SK-MEL-5 (cell line): ENCODE data around the gene ARID1B.

DNA sequence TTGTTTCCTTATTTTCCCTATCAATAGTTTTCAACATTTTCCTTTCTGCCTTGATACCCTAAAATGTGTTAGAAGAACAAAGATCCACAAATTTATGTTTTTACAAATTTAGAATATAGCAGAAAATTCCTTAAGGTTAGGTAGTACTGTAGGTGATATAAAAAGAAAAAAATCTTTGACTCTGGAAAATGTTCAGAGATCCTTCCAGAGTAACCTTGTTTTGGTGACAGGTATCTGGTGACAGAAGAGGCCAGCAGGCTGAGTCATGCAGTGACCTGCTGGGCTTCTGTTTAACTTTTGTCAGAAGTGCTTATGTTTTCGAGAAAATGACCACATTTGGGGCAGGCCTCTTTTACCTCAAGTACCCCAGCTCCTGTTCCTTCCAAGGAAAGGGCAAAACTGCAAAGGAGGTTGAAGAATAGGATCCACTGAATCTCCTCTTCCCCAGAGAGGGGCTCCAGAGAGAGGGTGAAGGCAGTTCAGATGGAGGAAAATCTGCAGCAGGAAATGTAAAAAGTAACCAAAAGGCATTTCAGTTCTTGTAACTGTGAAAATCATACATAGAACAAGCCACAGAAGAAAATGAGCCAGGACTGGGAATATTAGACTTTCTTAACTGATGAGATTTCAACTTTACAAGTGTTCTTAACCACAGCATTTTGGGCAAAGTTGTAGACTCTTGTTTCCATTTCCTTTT is 10.4 kb upstream of the CLDN20 start:
RAMPAGE:
- cytosol, long total RNA: no peak
- long total RNA: no peak
- nucleus, long total RNA: no peak

RAMPAGE:
- cytosol, long total RNA: no peak
- long total RNA: no peak
- nucleus, long total RNA: no peak
Observed at GRCh38 chr6:155268094-155268582, 4.3 kb downstream of the CLDN20 start.

DNA sequence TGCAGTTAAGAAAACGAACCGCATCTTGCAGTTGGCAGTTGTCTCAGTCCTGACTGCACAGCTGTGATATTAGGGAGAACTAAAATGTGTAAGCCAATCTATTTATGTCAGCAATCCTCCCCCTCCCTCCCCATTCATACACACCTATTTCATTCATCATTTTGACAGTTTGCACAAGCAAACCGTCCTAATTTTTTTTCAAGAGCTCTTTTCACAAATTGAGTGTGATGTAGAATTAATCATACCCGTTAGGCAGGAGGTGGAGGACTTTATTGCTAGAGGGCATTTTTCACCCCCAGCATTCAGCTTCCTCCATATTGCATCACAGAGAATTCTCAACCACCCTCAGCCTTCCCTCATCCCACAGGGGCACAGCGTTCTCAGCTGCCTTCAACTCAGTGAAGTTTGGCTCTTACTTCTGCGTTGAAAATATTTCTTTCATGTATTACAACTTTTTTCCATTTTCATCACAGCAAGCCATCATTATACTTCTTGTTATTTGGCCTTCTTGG is 37.5 kb downstream of the NOX3 start:
RAMPAGE:
- cytosol, long total RNA: no peak
- long total RNA: no peak
- nucleus, long total RNA: no peak

RAMPAGE:
- cytosol, long total RNA: no peak
- long total RNA: no peak
- nucleus, long total RNA: no peak
Observed at GRCh38 chr6:155418545-155418862, 37.1 kb downstream of the NOX3 start.

DNA sequence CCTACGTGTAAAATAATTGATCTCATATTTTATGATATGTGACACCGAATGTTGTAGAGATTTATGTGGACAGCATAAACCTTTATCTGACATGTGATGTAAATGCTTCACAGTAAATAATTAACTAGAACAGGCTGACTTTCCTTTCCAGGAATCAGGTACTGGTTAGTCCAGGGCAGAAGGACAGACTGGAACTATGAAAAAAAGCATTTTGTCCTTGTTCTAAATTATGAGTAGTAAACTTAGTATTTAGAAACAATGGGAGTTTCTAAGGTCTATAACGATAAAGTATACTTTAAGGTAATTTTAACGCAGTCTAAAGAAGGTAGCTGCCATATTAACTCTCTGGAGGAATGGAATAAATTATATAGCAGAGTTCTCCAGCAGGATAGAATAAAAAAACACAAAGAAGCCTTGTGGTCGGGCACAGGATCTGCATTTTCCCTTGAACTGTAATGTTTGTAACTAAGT is 238.6 kb upstream of the NOX3 start:
RAMPAGE:
- cytosol, long total RNA: no peak
- long total RNA: no peak
- nucleus, long total RNA: no peak

DNA sequence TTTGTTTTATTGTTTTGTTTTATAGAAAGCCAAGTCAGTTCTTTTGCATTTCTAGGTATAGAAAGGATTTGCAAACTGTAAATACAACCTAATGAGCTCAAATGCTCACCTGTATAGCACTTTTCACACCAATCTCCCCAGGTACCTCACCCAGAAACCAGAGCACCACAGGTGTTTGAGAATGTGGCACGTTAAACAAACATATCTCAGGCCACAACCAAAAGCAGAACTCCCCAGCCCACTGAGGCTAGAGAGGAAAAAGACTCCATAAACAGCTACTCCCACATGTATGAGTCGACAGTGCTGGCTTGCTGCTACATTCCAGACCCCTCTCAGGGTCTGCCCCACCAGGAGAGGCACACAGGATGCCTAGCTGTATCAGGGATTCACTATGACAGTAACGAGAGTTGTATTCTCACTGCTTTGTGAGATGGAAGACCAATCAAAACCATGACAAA is 242.6 kb upstream of the ARID1B start:
RAMPAGE:
- cytosol, long total RNA: no peak
- long total RNA: no peak
- nucleus, long total RNA: no peak

DNA sequence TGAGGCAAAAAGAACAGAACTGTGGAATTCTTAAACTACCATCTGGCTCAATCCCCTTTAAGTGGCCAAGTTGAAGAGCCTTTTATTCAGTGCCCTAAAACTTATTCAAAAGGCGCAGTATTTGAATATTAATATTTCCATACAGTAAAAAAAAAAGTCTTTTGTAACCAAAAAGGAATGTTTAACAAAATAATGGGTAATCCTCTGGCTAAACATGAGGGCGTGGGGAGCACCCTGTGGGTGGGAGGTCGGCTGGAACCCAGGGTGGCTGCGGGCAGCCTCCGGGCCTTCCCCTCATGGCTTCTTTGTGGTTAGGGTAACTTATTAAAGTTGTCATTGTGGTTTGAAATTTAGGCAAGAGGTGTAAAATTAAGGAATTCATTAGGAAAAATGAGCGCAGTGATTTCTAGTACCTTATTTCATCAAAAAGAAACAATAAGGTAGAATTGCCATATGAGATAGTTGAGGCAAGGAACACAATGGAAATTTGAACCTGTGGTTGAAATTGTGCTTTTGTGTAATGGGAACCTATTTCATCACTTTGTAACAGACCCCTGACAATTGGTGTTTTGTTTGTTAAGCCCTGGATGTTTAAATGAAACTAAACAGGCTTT is 2.7 kb upstream of the ARID1B start:
RAMPAGE:
- cytosol, long total RNA: no peak
- long total RNA: no peak
- nucleus, long total RNA: no peak

GRCh38 chr6:156777175-156778174 is at the start of gene ARID1B:
Gene ARID1B (plus strand): TSS chr6:156777378.
RAMPAGE:
- cytosol, long total RNA: no peak
- long total RNA: no peak
- nucleus, long total RNA: start-site peak on the plus strand at chr6:156777313-156778094, 21 and 27 reads in 2 replicates

DNA sequence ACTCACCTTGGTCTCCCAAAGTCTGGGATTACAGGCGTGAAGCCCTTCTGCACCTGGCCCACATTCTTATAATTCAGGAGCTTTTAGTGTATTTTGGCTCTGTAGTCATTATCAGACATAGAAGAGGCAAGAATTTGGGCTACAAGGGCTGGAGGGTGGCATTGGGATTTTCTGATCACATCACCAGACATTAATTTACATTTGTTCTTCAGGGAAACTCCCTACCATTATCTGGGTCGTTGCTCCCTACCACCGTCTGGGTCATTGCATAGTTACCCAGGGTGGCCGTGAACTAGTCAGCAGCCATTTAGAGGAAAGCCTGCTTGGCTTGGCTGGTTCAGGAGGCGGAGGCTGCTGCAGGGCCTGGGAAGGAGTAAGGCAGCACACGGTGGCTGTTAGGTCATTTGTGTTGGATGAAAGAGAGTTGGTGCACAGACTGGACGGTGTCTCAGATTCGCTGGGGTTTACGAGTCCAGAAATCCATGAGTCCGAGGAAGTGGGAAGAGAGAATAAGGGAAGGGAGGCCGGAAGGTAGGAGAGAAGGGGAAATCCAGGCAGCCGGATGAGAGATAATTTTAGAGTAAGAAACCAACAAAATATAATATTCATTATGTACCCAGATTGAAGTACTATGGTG is 17.8 kb downstream of the ARID1B start:
RAMPAGE:
- cytosol, long total RNA: no peak
- long total RNA: no peak
- nucleus, long total RNA: no peak

RAMPAGE:
- cytosol, long total RNA: no peak
- long total RNA: no peak
- nucleus, long total RNA: no peak
Observed at GRCh38 chr6:156795769-156796354, 18.7 kb downstream of the ARID1B start.

DNA sequence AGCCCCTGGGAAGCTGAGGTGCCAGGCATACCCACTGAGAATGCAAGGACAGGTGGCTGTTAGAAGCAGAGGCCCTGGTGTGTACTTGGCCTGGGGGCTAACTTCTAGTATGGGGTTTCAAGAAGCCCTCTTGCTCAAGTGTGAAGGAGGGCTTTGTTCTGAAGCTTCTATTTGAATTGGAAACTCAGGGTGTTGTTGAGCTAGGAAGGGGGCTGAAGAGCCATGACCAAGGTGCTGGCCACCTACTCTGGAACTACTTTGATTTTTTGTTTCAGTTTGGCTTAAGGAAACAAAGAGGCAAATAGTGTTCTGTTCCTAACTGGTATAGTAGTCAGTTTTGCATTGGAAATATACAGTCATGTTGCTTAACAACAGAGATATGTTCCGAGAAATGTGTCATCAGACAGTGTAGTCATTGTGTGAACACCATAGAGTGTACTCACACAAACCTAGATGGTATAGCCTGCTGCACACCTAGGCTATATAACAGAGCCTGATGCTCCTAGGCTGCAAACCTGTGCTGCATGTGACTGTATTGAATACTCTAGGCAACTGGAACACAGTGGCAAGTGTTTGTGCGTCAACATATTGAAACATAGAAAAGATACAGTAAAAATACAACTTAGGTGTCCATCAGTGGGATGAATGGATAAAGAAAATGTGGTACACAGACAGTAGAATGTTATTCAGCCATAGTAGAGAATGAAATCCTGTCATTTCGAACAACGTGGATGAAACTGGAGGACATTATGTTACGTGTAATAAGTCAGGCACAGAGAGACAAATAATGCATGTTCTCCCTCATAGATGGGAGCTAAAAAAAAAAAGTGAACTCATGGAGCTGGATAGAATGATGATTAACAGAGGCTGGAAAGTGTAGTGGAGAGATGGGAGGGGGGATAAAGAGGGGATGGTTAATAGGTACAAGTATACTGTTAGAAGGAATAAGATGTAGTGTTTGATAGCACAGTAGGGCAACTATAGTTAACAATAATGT is 80.5 kb downstream of the ARID1B start:
RAMPAGE:
- cytosol, long total RNA: no peak
- long total RNA: no peak
- nucleus, long total RNA: no peak

RAMPAGE:
- cytosol, long total RNA: no peak
- long total RNA: no peak
- nucleus, long total RNA: no peak
Observed at GRCh38 chr6:156861484-156862610, 84.7 kb downstream of the ARID1B start.

DNA sequence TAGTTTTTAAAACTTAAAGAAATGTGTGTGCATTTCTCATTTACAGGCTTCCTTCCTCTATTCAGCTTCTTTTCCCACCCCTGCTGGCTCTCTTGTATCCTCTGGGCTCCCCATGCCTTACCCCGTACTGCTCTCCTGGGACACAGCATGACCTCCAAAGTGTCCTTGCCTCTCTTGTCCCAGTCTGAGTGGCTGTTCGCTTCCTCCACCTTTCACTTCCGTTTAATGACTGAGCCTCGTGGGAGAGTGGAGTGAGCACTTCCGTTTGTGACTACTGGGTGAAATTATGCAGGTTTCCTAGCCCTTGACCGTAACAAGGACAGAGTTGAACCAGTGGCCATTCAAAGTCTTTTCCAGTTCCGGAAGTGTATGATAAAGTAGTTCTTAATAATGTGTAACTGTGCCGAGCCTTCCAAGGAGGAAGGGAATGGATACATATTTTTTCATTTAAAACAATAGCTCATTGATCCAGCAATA is 109.2 kb downstream of the ARID1B start:
RAMPAGE:
- cytosol, long total RNA: no peak
- long total RNA: no peak
- nucleus, long total RNA: no peak

DNA sequence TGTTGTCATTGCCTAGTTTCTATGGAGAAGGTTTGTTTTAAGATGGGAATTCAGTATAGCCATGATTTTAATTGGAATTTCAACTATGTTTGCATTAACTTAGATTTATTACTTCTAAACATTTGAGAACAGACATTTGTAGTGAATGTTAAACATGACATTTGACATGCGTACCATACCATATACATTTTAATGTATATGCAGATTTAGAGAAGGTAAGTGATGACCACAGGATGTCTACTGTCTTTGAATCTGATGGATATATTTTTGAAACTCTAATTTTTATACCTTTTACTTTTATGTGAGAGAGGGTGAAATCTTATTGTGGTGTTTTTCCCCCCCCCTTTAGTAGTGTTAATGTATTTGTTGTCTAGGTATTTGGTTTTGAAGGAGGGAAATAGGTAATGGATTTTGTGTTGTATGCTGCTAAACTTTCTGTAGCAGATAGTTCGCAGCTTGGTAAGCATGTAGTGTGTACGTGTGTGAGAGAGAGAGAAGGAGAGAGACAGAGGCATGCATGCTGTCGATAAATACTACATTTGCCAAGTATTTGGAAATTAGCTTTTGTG is 159.6 kb downstream of the ARID1B start:
RAMPAGE:
- cytosol, long total RNA: no peak
- long total RNA: no peak
- nucleus, long total RNA: no peak

DNA sequence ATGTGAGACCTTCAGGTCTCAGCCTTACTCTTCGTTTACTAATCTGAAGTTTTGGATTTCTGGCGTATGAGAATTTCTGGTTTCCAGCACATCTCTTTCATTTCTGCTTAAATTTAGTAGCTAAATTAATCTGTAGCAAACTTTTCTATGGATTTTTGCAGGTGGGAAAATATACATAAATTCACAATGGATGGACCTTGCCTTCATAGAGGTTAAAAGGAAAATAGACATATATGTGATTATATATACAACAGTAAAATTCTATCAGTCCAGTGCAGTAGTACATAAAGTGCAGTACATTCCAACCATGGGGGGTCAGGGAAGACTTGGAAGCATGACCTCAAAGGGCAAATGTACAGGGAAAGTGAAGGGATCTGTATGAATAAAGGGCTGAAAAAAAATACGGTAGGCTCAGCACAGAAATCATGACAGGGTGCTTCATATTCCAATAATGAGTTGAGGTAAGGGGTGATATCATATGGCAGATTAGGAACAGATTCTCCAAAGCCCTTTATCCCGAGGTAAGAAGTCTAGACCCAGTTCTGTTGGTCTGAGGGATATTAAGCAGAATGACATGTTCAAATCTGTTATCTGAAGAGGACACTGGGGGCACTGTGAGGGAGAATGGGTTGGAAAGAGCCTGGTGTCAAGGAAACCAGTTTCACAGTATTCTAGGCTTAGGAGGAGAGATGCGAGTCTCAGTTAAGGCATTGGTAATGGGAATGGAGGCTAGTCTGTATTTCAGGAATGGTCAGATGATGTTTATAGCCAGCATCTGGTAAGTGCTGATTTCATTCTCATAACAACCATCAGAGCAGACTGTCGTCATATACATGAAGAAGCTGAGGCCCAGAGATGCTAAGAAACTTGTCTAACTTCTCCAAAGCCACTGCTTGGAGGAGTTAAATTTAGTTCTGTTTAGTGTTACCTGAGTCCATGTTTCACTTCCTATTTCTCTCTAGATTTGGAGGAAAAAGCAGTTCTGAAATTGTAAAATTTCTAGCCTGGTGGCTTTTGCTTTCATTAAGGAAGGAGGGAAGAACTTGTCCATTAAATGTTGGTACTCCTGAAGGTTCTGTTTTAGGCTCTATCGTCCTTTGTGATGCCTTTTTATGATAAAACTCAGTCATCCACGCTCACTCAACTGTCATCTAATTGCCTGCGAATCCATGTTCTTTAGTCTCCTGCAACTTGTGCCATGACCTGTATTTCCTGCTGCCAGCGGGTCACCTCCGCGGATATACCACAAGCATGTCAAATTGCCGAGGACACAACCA is 241.8 kb downstream of the ARID1B start:
RAMPAGE:
- cytosol, long total RNA: no peak
- long total RNA: no peak
- nucleus, long total RNA: no peak

GRCh38 chr6:157029133-157029738 is 252.1 kb downstream of the ARID1B start:
RAMPAGE:
- cytosol, long total RNA: no peak
- long total RNA: no peak
- nucleus, long total RNA: no peak

RAMPAGE:
- cytosol, long total RNA: no peak
- long total RNA: no peak
- nucleus, long total RNA: no peak
Observed at GRCh38 chr6:157030555-157031087, 253.4 kb downstream of the ARID1B start.

GRCh38 chr6:157066586-157067387 is 256.5 kb downstream of the TMEM242 start:
RAMPAGE:
- cytosol, long total RNA: no peak
- long total RNA: no peak
- nucleus, long total RNA: no peak

DNA sequence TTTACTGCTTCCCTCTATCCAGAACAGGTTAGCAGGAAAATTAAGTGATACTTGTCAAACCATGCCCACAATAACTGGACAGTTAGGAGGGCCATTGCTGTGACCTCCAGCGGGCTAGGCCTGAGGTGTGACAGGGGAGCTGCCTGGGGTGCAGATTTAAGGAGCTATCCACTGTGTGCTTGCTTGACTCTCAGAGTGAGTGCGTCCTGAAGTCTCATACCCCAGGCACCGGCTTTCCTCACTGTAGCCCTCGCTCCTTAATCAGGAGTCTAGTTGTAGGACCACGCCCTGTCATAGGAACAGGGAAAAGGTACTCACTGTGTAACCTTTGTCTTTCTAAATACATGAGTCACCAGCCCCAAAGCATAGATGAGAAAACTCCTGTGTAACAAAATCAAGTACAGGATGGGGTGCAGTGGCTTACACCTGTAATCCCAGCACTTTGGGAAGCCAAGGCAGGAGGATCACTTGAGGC is 141.7 kb downstream of the TMEM242 start:
RAMPAGE:
- cytosol, long total RNA: no peak
- long total RNA: no peak
- nucleus, long total RNA: no peak

RAMPAGE:
- cytosol, long total RNA: no peak
- long total RNA: no peak
- nucleus, long total RNA: no peak
Observed at GRCh38 chr6:157240331-157241086, 82.8 kb downstream of the TMEM242 start.